Spleen (tissue), 7 donors: ENCODE measurements around the gene PCOLCE2.

DNA sequence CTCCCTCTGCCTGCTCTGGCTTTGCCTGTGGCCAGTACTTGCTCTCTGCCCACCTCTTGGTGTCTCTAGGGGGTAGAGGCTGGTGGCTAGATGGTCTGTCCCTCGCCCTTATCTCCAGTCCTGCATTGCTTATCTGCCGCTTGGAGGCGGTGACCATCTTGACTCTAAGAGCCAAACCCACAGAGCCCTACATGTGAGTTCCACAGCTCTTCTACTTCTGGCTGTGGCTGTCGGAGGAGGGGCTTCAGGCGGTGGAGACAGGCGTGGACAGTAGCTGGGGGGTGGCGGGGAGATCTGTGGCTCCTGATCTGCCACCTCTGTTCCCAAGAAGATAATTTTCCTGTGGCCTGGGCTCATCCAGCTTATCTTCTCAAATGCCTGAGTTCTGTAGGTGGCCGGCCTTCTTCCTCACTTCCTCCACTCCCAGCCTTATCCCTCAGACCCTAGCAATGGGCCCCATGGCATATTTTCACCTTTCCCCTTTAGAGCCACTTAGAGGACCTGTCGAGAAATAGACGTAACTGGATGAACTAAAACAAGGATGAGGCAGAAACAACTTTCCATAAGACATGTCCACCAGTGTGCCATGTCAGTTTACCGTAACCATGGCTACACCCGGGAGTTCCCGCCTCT, 55.5 kb upstream of the ZBTB38 start:
- PRO-cap, 4 experiments = no peak in any of the 4 experiments
- RAMPAGE, long total RNA, 4 experiments = no peak in any of the 4 experiments

DNA sequence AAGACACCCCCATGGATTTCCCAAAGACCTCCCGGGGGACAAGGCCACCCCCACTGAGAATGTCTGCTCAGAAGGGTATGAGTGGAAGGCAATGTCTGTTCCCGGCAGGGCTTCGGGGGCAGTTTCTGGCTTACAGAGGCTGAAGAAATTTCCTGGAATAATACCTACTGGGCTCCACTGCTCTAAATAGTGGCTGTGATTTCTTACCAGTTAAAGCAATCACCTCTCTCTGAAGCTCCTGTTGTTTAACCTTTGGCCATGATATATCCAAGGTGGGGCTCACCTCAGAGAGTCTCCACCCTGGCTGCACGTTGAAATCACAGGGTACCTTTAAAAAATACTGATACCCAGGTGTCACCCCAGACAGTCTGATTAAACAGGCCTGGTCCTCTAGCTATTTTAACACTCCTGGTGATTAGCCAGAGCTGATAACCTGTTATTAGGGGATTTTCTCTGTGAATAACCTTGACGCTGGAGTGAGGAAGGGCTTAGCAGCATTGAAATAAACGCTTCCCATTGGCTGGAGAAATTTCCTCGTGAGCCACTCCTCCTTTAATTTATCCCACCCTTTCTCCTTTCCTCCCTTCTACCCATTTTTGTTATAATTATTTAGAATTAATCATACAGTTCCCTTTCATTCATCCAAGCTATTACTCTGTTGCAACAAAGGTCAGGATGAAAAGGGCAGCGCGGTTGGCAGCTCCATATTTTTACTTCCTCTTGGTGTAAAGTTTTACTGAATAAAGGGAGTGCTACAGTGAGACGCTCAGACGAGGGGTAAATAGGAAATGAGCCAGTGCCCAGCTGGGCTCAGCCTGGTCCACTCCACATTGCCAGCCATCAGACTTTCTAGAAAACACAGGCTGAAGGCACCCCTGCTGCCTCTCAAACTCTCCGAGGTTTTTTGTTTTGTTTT, 22.2 kb upstream of the ZBTB38 start:
- PRO-cap, 4 experiments = no peak in any of the 4 experiments
- RAMPAGE, long total RNA, 4 experiments = no peak in any of the 4 experiments

DNA sequence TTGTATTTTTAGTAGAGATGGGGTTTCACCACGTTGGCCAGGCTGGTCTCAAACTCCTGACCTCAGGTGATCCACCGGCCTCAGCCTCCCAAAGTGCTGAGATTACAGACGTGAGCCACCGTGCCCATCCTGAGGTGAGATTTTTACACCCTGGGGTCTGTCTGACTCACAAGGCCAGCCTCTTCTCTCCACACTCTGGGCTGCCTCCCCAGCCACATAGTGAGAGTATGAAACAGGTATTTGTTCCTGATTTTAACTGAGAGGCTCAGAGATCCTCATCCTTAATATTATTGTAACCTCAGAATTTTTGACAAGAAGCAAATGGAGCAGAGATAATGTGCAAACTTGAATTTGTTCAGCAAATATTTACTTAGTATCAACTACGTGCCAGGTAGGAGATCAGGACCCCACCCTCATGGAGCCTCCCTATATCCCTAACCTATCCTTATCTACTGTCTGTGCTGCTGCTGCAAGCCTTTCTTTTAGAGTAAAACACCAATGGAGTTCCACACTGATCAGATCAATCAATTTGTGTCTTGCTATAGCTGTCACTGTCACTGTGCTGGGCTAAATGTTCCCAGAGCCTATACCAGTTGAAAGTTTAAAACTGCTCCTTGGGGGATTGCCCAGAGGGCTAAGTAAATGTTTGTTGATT, 41.0 kb downstream of the ZBTB38 start:
- PRO-cap, 4 experiments = no peak in any of the 4 experiments
- RAMPAGE, long total RNA, 4 experiments = no peak in any of the 4 experiments

- PRO-cap, 4 experiments = peak in 4 of 4 experiments; most common plus-strand start chr3:141411654 (in 4); most common minus-strand start chr3:141411497 (in 4)
- RAMPAGE, long total RNA, 4 experiments = no peak in any of the 4 experiments
Measured at GRCh38 chr3:141411217-141411980, 43.1 kb downstream of the ZBTB38 start.

DNA sequence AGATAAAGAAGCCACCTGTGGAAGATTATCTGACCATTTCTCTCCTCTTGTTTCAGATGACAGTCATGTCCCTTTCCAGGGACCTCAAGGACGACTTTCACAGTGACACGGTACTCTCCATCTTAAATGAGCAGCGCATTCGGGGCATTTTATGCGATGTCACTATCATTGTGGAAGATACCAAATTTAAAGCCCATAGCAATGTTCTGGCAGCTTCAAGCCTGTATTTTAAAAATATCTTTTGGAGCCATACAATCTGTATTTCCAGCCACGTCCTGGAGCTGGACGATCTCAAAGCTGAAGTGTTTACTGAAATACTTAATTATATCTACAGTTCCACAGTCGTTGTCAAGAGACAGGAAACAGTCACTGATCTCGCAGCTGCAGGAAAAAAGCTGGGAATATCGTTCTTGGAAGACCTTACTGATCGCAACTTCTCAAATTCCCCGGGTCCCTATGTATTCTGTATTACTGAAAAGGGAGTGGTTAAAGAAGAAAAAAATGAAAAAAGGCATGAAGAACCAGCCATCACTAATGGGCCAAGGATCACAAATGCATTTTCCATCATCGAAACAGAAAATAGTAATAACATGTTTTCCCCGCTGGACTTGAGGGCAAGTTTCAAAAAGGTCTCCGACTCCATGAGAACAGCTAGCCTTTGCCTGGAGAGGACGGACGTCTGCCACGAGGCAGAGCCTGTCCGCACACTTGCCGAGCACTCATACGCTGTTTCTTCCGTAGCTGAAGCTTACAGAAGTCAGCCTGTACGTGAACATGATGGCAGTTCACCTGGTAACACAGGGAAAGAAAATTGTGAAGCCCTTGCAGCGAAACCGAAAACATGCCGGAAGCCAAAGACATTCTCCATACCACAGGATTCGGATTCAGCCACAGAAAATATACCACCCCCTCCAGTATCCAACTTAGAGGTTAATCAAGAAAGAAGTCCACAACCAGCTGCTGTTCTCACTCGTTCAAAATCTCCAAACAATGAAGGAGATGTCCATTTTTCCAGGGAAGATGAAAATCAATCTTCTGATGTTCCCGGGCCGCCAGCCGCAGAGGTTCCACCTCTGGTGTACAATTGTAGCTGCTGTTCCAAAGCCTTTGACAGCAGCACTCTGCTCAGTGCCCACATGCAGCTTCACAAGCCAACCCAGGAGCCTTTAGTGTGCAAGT, 44.1 kb upstream of the RASA2 start:
- PRO-cap, 4 experiments = no peak in any of the 4 experiments
- RAMPAGE, long total RNA, 4 experiments = no peak in any of the 4 experiments

DNA sequence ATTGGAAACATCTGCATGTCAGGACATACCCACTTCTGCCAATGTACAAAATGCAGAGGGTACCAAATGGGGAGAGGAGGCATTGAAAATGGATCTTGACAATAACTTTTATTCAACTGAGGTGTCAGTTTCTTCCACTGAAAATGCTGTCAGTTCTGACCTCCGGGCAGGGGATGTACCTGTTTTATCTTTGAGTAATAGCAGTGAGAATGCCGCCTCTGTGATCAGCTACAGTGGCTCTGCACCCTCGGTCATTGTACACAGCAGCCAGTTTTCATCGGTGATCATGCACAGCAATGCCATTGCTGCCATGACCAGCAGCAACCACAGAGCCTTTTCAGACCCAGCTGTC, 42.6 kb upstream of the RASA2 start:
- PRO-cap, 4 experiments = no peak in any of the 4 experiments
- RAMPAGE, long total RNA, 4 experiments = start-site peak on the plus strand in 1 of 4 experiments, centred at positions 110 to 241 of the sequence, 19 to 22 reads per replicate

DNA sequence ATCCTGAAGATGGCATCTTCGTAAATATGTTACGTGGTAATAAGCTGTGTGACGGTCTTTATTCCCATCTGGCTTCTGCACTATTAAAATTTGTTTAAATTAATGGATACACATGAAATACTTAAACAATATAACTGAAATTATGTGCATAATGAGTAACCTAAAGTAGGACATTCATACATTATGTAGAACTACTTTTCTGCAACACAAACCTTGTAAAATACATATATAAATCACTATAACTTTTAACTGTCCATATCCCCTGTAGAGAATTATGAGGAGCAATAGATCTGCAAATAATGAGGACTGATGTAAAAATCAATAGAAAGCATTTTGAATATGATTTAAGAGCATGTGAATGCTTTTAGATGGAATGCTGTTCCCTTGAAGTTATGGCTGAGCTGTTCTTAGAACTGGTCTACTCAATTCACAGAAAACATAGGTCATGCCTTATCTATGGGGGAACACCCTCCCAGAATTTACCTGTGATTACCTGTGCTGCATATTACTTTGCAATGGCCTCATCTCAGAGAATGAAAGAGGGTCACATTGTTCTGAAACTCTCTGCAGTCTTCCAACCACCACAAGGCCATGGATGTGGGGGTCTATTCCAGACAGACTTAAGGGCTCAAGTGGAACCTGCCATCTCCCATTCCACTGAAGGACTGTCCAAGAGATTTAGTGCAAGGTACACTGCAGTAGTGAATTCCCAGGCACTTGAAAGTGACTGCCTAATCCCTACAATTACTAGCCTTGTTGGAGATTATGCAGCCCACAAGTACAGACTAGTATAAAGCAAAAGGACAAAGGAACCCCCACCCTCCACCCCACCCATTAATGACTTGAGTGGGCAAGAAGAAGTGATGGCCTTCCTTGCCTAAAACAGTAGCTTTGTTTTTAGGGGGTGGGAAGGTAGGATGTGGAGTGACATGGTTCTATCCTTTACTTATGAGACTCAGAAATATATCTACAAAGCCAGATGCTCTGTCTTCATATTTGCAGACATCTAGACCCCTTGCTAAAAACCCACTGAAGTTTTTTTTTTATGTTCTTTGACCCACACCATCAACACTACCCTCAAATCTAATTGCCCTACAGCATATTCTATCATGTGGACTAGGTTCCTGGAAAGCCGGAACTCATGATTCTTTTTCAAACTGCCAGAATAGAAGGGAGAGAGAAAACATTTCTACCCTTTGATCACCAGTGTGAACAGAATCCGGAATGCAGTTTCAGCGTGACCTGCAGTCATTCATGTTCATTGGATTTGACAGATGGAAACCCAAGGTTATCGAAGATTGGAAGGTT, 40.0 kb upstream of the RASA2 start:
- PRO-cap, 4 experiments = no peak in any of the 4 experiments
- RAMPAGE, long total RNA, 4 experiments = no peak in any of the 4 experiments

GRCh38 chr3:141489622-141490071, 2.8 kb downstream of the RASA2 start:
- PRO-cap, 4 experiments = no peak in any of the 4 experiments
- RAMPAGE, long total RNA, 4 experiments = no peak in any of the 4 experiments

DNA sequence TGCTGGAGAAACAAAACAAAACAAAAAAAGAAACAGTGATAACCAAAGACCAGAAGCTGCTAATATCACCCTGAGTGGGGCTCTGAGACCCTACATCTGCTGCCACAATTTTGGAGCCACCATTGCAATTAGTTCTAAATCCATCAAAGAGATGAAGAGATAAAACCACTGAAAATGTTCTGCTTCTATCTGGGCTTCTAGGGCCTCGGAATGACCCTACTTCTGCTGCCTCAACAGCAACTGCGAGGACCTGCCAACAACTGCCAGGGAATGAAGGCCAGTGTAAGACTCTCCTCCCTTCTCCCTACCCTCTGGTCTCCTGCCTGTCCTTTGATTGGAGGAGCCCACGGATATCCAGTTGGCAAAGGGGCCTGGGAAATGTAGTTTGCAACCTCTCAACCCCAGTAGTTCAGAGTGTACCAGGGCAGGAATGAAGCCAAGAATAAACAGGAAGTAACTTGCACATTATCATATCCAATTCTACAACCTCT, 91.4 kb upstream of the RNF7 start:
- PRO-cap, 4 experiments = peak in 4 of 4 experiments; most common minus-strand start position 265 of the sequence (in 3)
- RAMPAGE, long total RNA, 4 experiments = no peak in any of the 4 experiments

GRCh38 chr3:141899975-141900855, 23.8 kb downstream of the ATP1B3 start:
- PRO-cap, 4 experiments = no peak in any of the 4 experiments
- RAMPAGE, long total RNA, 4 experiments = no peak in any of the 4 experiments

DNA sequence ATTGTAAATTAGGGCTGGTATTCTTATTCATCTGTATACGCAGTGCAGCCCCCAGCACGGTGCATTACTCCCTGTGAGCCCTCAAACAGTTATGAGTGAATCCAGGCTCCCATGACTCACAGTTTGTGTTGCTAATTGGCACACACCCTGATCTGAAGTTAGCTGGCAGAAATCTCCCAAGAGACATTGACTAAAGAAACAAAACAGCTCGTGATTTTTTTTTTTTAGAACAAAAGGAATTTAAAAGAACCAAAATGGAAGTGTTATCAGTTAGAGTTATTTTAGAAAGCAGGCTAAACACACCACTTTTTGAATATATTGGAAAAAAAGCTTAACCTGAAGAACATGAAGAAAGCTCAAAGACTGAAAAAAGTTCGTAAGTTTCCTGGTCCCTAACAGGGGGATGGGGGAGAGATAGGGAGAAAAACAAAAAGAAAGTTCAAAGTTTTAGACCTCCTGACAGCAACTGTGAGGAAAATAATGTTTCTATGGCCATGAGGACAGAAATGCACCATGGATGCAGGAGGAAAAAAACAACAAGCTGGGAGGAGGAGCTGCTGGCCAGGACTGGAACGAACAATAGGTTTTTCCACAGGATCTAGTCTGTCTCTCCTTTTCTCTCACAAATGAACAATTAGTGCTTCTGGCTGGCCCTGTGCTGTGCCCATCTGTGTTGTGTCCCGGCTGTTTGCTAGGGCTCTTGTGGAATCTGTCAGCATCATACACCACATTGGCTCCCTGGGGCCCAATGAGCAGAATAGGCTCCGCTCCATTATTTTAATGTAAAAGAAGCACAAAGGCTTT, 15.4 kb downstream of the GK5 start:
- PRO-cap, 4 experiments = no peak in any of the 4 experiments
- RAMPAGE, long total RNA, 4 experiments = no peak in any of the 4 experiments

DNA sequence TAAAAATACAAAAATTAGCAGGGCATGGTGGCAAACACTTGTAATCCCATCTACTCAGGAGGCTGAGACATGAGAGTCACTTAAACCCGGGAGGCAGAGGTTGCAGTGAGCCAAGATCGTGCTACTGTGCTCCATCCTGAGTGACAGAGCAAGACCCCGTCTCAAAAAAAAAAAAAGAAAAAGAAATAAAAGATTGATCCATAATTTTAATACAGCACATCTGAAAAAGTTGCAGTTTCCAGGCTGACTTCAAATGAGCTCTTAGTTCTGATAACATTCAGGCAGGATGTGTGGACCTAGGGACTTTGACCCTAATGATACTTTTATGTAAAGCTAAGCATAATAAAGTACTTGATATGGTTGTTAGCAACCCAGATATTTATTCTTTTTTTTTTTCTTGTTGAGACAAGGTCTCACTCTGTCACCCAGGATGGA, 10.7 kb upstream of the GK5 start:
- PRO-cap, 4 experiments = no peak in any of the 4 experiments
- RAMPAGE, long total RNA, 4 experiments = no peak in any of the 4 experiments

DNA sequence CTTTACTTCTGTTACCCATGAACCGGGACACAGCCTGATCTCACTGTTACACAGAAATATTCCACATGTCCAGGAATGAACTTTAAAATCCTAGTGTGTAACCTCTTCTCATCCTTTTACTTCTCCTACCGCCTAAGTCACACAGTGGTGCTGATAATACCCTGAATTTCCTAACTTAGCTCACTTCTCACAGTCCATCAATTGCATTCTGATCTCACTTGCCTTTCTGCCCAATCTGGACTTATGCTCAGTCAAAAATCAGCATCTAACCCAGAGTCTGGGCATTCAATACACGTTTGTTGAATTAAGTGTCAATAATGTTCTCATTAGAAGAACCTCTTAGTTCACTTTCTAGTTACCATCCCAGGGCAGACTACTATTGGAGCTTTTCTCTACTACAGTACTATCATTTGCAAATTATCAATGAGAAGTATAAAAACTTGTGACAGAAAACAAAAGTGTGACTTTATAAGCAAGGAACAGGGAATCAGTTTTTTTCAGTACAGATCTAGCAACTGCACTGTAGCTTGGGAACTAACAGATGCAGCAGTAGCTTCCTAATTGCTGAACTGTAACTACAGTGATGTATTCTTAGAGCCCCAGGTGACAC, 17.0 kb downstream of the XRN1 start:
- PRO-cap, 4 experiments = no peak in any of the 4 experiments
- RAMPAGE, long total RNA, 4 experiments = no peak in any of the 4 experiments

DNA sequence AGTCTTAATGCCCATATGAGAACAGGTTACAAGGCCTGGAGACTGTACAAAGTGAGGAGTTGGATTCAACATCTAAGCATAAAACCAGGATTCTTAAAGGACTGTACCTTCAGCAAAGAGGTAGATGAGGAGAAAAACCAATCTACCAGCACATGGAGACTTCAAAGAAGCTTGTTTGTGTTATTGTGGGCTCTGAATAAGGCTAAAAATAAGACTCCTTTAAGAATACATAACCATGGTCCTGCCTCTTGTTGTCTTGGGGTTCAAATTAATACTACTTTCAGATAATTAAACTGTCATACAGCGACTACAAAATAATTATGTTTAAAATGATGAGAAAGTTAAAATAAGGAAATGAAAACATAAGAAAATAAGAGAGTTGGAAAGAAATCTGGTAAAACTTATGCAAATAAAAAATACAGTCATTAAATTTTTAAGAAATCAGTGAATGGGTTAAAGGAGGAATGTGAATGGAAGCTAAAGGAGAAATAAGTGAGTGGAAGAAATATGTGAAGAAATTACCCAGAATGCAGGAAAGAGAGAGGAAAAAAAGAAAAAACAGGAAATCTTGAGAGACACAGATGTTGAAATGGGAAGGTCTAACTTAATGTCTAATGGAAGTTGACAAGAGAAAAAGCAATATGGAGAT, 10.2 kb downstream of the TRPC1 start:
- PRO-cap, 4 experiments = no peak in any of the 4 experiments
- RAMPAGE, long total RNA, 4 experiments = no peak in any of the 4 experiments

- PRO-cap, 4 experiments = no peak in any of the 4 experiments
- RAMPAGE, long total RNA, 4 experiments = no peak in any of the 4 experiments
Measured at GRCh38 chr3:142862786-142863846, 25.8 kb downstream of the PCOLCE2 start.

GRCh38 chr3:142888480-142889627, at the start of gene PCOLCE2:
Gene PCOLCE2, minus strand, starts transcription at chr3:142889083.
- PRO-cap, 4 experiments = peak in 2 of 4 experiments; most common minus-strand start chr3:142888989 (in 2)
- RAMPAGE, long total RNA, 4 experiments = no peak in any of the 4 experiments

DNA sequence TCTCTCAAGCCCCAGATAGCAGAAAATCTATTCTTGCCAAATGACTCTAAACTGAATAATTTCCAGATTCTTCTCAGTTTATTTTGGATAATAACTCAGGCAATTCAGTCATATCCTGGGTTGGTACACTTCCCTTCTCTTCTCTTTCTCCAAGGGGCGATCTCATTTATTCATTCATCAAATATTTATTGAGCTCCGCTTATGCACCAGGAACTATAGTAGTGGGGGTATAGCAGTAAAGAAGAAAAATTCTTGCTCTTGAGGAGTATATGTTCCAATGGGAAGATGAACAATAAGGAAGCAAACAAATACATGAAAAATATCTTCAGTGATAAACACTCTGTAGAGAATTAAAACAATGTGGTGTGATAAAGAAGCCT, 13.5 kb upstream of the PCOLCE2 start:
- PRO-cap, 4 experiments = no peak in any of the 4 experiments
- RAMPAGE, long total RNA, 4 experiments = no peak in any of the 4 experiments

- PRO-cap, 4 experiments = no peak in any of the 4 experiments
- RAMPAGE, long total RNA, 4 experiments = no peak in any of the 4 experiments
Measured at GRCh38 chr3:143669515-143669848, 178.8 kb downstream of the SLC9A9 start.

DNA sequence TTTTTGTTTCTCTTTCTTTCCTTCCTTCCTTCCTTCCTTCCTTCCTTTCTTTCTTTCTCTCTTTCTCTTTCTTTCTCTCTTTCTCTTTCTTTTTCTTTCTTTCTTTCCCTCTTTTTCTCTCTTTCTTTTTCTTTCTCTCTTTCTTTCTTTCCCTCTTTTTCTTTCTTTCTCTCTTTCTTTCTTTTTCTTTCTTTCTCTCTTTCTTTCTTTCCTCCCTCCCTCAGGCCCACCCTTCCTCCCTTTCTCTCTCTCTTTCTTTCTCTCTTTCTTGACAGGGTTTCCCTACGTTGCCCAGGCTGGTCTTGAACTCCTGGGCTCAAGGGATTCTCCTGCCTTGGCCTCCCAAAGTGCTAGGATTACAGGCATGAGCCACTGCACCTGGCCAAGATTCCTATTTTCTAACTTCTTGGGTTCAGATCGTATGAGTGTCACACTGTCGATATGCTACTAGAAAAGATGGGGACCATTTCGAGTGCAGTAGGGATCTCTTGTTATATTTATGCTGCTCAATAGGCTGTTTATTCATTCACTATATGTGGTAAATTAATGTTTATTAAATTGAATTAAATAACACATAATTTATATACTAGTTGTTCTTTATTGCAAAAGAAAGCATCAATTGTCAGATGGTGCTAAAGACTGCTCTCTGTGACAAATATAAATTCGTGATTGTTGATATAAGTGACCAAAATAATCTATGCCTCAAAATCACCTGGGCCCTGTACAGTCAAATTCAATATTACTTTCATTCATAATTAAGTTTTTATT, 83.1 kb downstream of the SLC9A9 start:
- PRO-cap, 4 experiments = no peak in any of the 4 experiments
- RAMPAGE, long total RNA, 4 experiments = start-site peak on the minus strand in 1 of 4 experiments, centred at position 307 of the sequence, 23 reads per replicate

DNA sequence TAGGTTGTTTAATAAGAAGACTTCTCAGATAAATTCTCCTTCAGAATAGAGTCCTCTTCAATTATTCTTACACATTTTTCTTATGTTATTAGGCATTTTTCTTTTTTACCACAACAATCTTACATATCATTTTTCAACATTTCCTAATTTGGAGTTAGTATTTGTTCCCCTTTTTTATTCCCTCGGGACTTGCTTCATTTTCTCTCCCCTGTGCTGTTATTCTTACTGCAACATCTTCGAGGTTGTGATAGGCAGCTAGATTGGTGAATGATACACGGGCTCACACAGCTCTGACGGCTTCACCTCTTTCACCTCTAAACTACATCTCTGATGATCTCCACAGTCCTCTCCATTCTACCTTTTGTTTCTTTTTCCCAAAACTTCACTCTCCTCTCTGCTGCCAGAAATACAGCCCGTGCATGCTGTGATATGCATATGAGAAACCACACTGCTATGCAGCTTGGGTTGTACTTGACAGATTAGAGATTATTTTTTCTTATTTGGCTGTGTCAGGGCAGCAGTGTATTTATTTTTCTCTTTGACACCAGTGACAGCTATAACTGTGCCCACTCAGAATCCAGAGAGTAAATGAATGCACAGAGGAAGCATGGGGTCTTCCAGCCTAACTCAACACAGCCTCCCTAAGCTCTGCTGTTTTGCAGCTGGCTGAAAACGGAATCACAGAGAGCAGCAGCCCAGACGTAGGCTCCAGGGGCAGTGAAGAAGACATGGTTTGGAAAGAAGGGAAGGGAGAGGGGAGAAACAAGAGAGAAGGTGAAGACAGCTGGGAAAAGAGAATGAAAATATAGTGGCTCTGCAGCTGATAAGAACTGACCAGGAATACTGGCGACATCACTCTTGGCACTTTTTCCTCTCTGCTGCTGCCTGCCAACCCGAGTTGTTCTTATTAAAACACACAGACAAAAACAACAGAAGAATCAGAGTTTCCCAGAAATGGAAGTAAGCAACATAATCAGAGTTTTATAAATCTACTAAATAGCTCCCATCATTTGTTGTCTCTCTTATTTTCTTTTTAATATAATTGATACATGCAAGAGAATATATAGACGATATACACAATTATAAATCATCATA, 61.7 kb downstream of the SLC9A9 start:
- PRO-cap, 4 experiments = no peak in any of the 4 experiments
- RAMPAGE, long total RNA, 4 experiments = no peak in any of the 4 experiments